Measurements from ENCODE around the genes CBX6, APOBEC3F, CBX7 and SYNGR1.

- PRO-cap: no peak
These were observed 1.4 kb downstream of the JOSD1 start for GRCh38 chr22:38699419-38699748.

GRCh38 chr22:38699749-38700139 lies 999 bp downstream of the JOSD1 start:
- PRO-cap: no peak

GRCh38 chr22:38749666-38750205 lies 6.1 kb downstream of the SUN2 start:
- PRO-cap: no peak

- PRO-cap: no peak
These were observed 11.3 kb downstream of the DNAL4 start for GRCh38 chr22:38782262-38783399.

- PRO-cap: no peak
These were observed 8.6 kb downstream of the CBX6 start for GRCh38 chr22:38863430-38863873.

- PRO-cap: bidirectional peak, plus-strand start at chr22:38872464, minus-strand start at chr22:38872216
These were observed at the start of gene CBX6 for GRCh38 chr22:38871405-38872561. Gene CBX6 (minus strand): TSS chr22:38872216.

DNA sequence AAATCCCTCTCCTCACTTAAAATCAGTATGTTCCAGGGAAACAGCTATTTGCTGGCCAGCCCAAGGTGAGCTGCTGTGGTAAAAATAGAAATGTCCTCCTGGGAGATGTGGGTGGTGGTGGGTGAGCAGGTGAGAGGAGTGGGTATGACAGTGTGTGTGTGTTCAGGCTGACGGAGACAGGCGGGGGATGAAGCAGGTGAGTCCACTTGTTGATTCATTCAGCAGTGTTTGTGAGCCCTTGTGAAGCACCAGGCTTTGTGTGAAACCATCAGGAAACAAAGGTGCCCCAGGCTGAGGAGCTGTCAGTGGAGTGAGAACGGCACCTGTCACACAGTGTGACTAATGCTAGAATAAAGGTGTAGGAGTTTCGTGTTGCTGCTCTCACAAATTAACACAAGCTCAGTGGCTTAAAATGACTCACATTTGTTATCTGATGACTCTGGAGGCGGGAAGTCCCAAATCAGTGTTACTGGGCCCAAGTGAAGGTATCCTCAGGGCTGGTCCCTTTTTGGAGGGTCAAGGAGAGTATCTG lies 1.9 kb upstream of the CBX6 start:
- PRO-cap: no peak

DNA sequence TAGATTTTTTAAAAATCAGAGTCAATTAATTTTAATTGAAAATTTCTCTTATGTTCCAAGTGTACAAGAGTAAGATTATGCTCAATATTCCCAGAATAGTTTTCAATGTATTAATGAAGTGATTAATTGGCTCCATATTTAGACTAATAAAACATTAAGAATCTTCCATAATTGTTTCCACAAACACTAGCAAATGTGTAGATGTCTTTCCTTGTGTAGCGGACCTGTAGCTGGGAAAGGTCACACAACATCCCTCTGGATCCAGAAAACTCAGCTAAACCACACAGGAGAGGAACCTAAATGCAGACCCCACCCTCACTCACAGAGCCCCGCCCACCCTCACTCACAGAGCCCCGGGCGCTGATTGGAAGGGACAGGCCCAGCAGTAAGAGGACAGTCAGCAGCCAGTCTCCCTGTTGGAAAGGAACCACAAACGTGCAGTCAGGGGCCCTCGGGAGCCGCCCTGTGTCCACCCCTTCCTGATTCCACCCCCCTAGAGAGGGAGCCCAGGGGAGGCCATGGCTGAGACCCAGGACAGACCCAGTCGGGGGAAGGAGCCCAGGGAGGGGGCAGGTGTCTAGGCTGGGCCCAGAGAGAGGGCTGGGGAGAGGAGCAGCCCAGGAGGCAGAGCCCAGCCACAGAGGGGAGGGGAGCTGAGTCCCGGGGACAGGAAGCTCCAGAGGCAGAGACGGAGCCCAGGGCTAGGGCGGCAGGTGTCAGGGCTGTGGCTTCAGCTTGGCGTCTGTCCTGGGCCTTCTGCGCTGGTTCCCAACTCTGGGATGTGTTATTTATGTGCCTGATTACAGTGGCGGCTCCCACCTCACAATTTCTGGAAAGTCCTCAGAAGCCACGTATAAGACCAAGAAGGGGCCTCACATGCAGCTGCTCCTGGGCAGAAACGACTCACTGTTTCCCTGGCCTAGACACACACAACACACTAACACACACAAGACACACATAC lies 10.7 kb downstream of the APOBEC3B start:
- PRO-cap: no peak

- PRO-cap: unidirectional peak, plus-strand start at chr22:39040879
These were observed at the start of gene APOBEC3F for GRCh38 chr22:39040393-39041475. Gene APOBEC3F (plus strand): TSS chr22:39040864.

- PRO-cap: bidirectional peak, plus-strand start at chr22:39152951, minus-strand start at chr22:39152562; unidirectional peak, plus-strand start at chr22:39153273
These were observed at the start of gene CBX7 for GRCh38 chr22:39152140-39153319. Gene CBX7 (minus strand): TSS chr22:39152680.

DNA sequence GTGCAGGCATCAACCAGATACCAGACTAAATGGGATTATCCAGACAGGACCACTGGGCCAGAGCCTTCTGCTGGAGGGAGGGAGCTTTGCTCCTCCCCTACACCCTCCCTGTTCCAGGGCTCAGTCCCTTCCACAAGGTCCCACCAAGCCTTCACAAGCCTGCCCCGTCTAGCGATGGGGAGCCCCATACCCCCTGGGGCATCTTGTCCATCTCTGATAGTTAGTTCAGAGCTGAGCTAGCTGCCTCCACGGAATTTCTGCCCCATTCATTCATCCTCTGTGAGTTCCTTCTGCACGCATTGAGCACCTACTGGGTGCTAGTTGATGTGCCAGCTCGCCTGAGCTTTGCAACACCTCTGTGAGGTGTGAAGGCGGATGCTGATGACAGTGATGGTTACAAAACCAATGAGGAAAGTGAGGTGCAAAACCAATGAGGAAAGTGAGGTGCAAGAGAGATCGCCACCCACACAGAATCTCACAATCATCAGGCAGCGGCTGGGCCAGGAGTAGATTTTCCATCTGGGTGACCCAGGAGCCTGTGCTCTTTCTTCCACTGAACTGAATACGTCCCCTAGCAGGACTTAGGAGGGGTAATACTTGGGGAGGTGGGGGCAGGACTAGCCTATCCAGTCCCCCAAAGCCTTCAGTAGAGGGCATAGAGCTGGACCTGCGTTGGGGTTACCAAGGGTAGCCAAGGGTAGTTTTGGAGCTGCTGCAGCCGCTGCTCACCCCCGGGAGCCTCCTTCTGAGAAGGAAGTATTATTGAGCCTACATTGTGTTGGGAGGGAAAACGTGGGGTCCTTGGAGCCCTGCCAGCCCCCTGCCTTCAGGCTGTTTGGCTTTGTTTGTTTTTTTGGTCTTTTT lies 21.5 kb upstream of the CBX7 start:
- PRO-cap: no peak

DNA sequence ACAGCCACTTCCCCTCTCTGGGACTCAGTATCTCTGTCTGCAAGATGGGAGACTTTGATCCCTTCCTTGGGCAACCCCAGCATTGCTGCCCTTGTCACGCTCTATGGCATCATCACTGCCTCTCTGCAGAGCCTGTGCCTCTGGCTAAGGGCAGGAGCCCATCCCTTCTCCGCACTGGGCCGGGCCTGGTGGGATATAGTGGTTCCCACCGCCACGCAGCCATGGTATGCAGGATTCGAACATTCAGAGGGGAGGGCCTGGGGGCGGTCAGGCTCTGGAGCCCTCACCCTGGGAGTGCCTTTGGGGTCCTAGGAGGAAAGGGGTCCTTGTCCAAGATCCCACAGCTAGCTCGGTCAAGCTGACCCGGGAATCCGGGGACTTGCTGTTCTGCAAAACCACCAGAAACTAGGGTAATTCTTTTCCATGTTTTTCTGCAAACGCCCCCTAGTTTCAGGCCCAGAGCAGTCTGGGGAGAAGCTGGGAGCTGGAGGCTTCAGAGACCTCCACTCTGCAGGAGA lies 24.3 kb upstream of the CBX7 start:
- PRO-cap: no peak

- PRO-cap: no peak
These were observed 12.4 kb downstream of the RPL3 start for GRCh38 chr22:39306771-39307606.

DNA sequence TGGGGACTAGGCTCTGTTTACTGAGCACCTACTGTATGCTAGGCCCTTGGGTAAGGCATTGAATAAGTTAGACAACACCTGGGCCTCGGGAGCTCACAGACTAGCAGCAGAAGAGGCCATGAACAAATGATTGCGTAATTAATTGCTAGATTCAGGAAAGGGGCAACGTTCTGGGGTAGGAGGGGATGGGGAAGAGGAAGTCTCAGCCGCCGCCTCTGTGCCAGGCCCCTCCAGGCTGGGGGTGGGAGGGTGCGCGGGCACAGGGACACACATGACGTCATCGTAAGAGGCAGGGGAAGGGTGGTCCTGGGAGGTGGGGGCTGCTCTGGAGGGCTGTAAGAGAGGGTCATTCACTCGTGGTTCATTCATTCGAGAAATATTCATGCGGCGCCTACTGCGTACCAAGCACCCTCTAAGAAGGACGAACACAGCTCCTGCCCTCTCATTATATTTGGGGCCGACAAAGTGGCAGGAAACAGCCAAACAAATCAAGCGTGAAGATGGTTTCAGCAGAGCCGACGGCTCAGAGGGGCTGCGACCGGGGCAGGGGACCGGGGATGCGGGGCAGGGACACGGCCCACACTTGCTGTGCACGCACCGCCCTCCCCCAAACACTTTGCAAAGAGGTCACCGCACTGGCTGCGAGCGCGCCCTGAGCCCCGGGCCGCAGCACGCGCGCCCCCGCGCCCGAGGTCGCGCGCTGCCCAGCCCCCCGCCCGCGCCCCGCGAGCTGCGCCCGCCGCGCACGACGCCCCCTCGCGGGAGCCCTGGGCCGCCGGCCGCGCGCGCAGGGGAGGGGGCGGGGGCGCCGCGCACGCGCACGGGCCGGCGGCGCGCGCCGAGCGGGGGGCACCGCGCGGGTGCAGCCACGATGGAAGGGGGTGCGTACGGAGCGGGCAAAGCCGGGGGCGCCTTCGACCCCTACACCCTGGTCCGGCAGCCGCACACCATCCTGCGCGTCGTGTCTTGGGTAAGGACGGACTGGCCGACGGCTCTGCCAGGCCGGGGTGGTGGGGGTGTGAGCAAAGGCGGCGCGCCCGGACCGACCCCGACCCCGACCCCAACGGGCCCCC lies at the start of gene SYNGR1:
Gene SYNGR1 (plus strand): TSS at position 852 of the 1,073 bp plus-strand sequence.
- PRO-cap: unidirectional peak, plus-strand start at position 821 of the sequence; unidirectional peak, plus-strand start at position 848 of the sequence

GRCh38 chr22:39454157-39454674 lies 2.6 kb upstream of the MGAT3 start:
- PRO-cap: no peak

DNA sequence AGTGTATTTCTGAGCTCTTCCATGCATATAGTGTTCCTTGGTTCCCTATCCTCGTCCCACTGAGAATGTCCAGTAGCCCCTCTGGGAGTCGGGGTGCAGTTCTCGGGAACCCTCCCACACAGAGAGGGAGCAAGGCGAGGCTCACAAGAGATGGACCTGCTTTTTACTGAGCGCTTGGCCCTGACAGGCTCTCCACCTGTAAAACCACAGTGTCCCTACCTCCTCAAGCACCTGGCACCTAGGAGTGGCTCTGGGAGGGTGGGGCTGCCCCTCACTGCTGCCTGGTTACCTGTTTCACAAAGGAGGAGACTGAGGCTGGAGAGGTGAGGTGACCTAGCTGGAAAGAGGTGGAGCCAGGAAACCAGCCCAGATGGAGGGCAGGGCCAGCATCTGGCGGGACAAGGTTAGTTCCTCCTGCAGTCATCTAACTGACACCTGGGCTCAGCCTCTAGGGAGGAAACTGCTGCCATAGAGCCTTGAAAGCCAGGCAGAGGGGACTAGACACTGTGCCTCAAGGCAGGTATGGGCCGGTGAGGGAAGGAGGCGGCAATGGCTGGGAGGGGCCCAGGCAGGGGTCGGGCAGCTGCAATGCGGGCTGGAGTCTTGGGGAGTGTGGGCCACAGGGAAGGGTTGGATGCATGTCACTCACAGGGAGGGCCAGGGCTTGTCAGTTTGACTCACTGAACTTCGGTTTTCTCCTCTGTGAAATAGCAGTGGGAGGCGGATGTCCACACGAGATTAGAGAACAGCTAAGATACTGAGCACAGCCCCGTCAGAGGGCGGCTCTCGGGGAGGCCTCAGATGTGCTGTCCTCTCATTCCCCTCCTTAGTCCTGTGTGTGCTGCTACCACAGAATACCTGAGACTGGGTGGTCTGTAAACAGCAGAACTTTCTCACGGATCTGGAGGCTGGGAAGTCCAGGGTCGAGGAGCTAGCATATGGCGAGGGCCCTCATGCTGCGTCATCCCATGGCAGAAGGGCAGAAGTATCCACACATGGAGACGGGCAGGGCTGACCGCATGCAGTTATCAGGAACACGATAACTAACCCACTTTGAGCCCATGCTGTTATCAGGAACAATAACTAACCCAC lies 15.9 kb downstream of the MGAT3 start:
- PRO-cap: no peak

GRCh38 chr22:39486749-39487100 lies 15.4 kb upstream of the MIEF1 start:
- PRO-cap: no peak

DNA sequence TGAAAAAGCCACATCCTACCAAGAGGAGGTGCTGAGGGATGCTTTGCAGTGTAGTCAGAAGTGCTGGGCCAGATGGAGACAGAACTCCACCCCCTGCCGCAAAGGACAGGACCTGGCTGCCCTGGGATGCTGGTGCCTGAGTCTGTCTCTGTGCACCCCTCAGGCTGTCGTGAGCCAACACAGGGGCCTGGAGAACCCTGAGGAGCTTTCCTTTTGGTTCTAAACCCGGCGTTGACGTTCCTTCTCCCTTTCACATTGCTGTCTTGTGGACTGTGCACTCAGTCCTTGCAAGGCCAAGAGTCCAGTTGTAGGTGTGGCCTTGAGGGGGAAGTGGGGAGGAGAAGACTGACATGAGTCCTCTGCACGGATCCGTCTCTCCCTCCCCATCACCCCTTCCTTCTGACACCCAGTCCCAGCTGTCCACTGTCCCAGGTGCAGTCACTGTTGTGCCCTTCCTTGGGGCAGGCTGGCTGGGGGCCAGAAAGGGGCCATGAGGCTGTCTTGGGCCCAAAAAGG lies 12.6 kb upstream of the MIEF1 start:
- PRO-cap: no peak

- PRO-cap: no peak
These were observed 11.9 kb upstream of the MIEF1 start for GRCh38 chr22:39489976-39490772.

- PRO-cap: no peak
These were observed 1.7 kb downstream of the ATF4 start for GRCh38 chr22:39522001-39522523.

Measured in left common carotid artery plus branches (tissue), 1 donor.